Fibroblast of villous mesenchyme (primary cell): ENCODE measurements around a stretch of chr6.

DNA sequence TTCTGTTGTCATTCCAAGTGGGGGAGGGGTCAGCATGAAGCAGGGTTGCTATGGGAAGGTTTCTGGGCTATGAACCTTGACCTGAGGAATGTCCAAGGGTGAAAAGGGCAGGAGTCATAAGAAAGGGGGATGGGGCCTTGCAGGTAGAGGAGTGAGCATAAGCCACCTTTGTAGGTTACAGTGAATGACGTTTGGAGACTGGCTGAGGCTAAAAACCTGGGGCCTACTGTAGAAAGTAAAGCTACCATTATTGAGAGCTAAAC, 3.0 kb downstream of the METTL24 start:
- CAGE, long polyA plus RNA, result no peak

DNA sequence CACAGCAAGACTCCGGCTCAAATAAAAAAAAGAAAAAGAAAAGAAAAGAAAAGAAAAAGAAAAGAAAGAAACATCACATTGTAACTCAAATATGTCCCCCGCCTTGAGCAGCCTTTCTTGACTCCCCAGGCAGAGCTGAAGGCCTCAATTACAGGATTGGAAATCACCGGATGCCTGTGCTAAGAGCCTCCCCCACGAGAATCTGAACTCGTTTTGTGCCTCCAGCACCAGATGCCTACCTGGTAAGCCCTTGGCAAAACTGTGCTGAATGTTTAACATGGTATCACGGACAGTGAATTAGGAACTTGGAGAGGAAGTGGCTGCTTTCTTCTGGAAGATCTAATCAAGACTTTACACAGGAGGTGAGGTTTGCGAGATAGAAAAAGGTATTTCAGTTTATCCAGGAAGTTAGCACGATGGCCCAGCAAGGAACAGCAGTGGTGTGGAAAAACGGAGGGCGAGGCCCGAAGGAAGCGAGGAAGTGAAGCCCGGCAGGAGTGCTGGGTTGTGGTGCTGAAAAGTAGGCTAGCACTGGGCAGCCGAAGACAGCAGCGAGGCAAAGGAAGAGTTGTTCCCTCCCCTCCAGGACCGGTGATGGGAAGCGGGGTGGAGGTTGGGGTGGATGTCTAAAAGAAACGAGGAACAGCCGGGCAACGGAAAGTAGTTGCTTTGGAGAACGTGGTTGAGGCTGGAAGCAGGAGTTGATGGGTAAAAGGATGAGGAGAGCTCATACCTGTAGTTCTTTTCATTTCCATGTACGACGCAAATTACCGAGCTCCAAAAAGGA, 1.5 kb downstream of the METTL24 start:
- CAGE, long polyA plus RNA, result no peak

GRCh38 chr6:110475277-110475643, 1.2 kb downstream of the SLC22A16 start:
- CAGE, long polyA plus RNA, result no peak

GRCh38 chr6:110554743-110555565, 78.5 kb upstream of the SLC22A16 start:
- CAGE, long polyA plus RNA, result no peak

DNA sequence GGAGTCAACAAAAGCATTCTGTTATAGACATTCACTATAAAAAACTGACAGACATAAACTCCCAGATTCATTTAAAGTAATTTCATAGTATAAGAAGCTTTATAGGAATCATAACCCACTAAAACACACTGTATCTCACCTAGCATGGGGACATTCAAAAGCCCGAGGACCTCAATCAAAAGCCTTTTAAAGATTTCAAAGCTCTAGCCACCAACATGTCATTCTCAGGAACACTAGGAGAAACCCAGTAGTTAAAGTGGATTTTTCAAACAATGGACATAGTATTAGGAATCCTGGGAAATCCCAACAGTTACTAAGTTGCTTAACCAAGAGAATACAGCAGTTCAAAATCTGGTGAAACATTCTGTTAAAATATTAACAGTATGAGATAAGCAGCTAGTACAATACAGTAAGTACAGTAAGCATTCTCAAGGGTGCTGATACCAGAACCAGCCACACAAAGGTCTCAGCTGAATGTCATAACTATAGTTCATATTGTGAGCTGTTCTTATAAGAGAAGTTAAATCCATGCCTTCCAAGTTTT, 68.7 kb downstream of the CDK19 start:
- CAGE, long polyA plus RNA, result no peak

- CAGE, long polyA plus RNA, result no peak
Observed at GRCh38 chr6:110874866-110875513, 405 bp downstream of the AMD1 start.

GRCh38 chr6:111029989-111030648, 48.3 kb downstream of the RPF2 start:
- CAGE, long polyA plus RNA, result no peak

GRCh38 chr6:111387442-111388381, 95.3 kb downstream of the REV3L start:
- CAGE, long polyA plus RNA, result no peak

GRCh38 chr6:111534228-111534821, 51.3 kb upstream of the REV3L start:
- CAGE, long polyA plus RNA, result no peak

GRCh38 chr6:111544126-111544510, 61.1 kb upstream of the REV3L start:
- CAGE, long polyA plus RNA, result no peak

DNA sequence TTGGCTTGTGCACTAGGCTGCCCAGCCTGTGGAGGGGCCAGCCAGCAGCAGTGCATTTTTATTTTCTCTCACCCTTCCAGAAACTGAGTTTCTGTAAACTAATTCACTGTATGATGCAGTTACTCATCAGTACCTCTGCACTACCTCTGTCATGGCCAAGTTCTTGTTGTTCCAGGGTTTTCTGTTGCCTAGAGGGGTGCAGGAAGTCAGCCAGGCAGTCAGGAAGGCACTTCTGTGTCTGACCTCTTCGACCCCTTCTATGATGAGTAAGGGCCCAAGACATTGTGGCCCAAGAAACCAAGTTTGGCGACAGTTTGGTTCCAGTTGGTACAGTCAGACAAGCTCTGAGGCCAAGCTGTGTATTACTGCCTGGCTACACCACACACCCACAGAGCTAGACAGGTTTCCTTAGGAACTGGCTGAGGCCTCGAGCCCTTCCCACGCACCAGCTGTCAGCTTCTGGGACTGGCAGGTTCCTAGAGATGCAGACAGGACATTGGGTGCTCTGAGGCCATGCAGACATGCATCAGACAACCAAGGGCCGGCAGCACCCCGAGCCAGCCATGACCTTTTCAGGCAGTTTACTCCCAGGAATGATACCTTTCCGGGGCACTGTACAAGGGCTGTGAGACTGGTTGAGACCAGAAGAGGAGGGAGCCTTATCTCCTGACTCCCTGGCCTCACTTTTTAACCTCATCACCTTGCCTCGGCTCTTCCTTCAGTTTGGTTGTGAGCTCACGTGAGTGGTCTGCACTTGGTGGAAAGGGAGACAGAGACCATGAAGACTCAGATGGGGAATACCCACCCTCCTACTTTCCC, 41.1 kb downstream of the TRAF3IP2 start:
- CAGE, long polyA plus RNA, result no peak

- CAGE, long polyA plus RNA, result no peak
Observed at GRCh38 chr6:111601807-111602297, 3.8 kb downstream of the TRAF3IP2 start.

DNA sequence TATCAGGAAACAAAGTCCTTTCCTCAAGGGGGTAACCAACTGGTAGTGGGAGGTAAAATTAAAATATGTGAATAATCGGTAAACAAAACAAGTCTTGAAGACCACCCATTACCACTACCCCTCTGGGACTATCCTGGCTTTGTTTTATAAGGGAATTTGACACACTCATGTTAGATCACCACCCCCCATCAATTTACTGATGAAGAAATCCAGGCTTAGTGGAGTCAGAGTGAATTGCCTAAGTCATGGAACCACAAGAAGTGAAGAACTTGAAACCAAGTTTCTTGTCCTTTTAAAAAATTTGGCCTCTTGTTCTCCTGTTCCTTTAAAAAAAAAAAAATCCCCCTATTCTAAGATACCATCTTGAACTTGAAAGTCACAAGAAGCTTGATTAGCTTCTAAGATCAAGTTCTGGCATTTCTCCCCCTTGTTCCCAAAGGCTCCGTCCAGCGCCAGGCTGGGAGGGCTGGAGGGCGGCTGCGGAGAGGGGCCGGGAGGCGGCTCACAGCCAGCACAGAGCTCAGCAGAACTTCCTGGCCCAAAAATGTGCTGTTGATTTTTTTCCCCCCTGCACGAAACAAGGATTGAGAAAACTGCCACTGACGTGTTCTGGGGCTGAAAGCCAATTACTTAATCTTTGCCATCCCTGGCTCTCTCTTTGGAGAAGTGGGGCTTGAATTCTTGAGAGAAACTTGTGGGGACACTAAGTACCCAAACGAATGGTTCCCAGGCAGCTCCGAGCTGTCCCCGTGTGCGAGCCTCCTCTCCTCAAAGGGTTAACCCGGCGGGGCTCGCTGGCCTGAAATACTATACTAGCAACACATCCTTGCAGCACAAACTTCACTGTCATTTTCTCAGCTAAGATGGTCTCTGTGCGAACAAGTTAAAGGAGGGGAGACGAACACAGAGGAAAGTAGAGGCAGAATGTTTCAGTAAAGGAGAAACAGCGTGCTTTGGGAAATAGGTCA, 633 bp downstream of the TRAF3IP2 start:
- CAGE, long polyA plus RNA, result no peak

DNA sequence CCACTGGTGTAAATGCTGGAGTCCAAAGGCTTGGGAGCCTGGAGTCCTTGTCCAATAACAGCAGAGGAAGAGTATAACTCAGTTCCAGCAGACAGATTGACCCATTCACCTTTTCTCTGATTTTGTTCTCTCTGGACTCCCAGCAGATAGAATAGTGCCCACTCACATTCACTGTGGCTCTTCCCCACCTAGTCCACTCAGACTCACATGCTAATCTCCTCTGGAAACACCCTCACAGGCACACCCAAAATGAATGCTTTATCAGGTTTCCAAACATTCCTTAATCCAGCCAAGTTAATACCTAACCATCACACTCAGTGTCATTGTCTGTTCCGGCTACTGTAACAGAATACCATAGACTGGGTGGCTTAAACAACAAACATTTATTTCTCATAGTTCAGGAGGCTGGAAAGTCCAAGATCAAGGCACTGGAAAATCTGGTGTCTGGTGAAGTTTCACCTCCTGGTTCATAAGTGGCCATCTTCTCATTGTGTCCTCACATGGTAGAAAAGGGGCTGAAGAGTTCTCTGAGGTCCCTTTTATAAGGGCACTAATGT, 5.1 kb upstream of the TRAF3IP2 start:
- CAGE, long polyA plus RNA, result no peak

- CAGE, long polyA plus RNA, result no peak
Observed at GRCh38 chr6:111657091-111657641, 51.5 kb upstream of the TRAF3IP2 start.

- CAGE, long polyA plus RNA, result no peak
Observed at GRCh38 chr6:111666607-111667242, 61.0 kb upstream of the TRAF3IP2 start.

DNA sequence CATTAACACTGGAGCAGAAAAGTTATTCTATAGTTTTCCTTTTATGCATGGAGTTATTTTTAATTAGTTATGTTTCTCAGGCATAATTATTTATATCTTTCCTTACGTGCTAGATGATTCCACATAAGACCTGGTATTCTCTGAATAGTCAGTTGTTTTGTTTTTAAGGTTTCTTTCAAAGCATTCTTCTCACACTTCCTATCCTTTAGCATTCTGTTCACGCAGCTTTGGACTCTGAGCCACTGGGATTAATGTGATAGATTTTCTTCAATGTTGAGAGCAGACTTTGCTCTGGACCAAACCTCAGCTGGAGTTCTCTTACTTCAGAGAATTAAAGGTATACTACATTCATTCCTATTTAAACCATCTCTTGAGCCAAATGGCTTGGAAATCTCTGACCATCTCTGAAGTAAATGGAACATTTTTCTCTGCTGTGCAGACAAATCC, 70.7 kb upstream of the TRAF3IP2 start:
- CAGE, long polyA plus RNA, result no peak

DNA sequence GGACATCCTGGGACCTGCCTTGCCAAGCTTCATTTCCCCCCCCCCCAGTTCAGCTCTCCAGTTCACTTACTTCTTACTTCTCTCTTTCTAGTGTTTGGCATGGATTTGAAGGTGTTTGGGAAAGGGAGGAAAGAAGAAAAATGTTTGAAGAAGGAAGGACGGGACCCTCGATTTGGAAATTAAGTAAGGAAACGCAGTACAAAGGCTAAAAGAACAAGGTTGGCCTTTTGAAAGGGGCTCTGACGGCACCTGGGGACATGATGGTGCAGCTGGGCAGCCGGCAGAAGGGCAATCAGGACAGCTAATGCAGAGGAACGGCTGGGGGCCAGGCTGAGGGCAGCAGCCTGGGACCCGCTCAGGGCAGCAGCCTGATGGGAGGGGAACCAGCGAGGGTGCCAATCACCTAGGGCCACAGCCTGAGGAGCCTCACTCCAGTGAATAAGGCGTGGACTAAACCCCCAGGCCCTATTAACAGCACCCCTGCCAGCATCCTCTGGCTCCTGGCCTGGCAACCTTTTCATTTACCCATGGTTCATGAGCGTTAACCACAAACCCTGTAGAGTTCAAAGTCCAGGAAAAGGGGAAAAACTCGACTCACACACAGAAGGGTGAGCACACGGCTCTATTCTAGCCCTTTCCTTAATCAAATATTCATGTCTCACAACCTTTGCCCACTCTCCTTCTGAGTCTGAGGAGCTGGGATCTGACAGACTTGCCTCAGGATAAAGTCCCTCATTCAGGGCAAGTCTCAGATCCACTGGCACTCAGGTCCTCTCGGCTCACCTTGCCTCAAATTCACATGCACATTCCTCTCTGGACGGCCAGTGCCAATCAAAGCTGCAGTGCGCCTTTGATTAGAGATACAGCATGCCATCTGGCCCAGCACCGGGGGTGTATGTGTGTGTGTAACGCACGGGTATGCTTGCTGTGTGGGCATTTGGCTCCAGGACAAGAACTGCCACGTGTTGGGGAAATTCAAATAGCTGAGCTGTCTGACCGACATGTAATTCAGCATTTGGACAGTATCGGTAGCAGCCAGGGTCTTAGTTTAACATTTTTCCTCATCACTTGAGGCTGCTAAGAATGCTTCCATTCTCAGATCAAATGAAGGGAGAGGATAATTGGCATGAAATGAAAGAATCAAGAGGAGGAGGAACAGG, 86.8 kb upstream of the TRAF3IP2 start:
- CAGE, long polyA plus RNA, result no peak

GRCh38 chr6:111758364-111758955, 114.8 kb downstream of the FYN start:
- CAGE, long polyA plus RNA, result no peak

DNA sequence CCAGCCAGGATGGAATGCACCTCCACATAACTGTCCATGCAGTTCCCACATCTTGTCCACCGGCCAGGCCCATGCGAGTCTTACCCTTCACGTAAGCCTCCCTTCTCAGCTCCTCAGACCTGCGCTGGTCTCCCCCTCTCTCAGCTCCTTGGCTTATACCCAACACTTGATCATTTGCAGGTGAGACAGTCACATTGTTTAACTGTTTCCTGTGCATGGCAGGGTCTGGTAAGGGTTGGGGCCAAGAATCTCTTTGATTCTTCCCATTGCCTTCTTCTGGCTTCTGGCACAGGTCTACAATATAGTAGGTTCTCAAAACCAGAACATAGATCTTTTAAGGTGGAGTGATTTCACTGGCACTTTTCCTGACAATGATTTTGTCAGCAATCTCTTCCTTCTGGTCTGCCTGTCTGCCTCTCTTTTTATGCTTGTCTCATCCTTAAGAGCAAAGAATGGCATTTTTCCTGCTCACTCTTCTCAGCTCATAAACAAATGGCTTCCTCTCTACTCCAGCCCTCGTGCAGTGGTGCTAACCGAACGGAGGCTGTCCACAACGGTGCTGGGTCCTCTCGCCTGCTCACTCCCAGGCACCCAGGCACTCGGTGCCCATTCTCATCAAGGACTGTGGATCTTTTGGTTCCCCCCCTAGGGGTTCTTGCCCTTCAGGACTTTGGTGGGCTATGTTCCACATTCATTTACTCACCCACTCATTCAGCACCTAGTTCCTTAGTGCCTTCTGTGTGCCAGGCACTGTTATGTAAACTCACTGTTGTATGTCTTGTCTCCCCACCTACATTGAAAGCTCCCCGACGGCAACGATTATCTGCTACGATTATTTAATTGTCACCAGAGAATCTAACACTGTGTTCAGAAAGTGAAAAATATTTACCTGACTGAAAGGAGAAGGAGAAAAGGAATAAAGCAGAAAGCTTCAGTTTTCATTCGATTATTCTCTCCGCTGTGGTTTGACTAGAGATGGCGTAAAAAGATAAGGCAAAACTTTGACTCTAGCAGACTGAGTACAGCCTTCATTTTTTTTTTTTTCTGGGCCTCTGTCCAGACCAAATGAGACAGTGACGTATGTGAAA, 114.0 kb downstream of the FYN start:
- CAGE, long polyA plus RNA, result no peak